Upper lobe of left lung (tissue), 5 donors: ENCODE measurements around the genes TRAPPC5 and OR7G1.

DNA sequence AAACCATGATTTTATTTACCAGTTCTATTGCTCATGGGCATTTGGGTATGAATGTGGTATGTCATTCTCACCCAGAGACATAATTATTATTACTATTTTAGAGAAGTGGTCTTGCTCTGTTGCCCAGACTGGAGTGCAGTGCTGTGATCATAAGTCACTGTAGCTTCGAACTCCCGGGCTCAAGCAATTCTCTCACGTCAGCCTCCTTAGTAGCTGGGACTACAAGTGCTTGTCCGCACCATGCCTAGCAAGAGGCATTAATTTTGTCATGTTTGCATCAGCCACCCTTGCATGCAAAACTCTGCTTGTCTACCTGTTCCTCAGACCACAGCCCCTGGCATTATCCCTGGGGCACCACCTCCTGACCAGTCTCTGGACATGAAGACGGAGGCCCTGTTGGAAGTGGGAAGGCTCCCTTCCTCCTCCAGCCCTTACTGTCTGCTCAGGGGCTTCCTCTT is 298 bp upstream of the RETN start:
- PRO-cap, 2 experiments = no peak in any of the 2 experiments
- RAMPAGE, long total RNA, 4 experiments = no peak in any of the 4 experiments

GRCh38 chr19:7680552-7681330 is at the start of gene TRAPPC5:
Gene TRAPPC5, plus strand, starts transcription at chr19:7680833.
- PRO-cap, 2 experiments = peak in 2 of 2 experiments; most common plus-strand start chr19:7680861 (in 2); most common minus-strand start chr19:7680708 (in 1)
- RAMPAGE, long total RNA, 4 experiments = start-site peak on the plus strand in 3 of 4 experiments, at chr19:7680833-7680889 at its widest, 18 to 42 reads per replicate

- PRO-cap, 2 experiments = no peak in any of the 2 experiments
- RAMPAGE, long total RNA, 4 experiments = no peak in any of the 4 experiments
These were observed 5.0 kb downstream of the TRAPPC5 start for GRCh38 chr19:7685544-7686030.

GRCh38 chr19:7729016-7729566 is 2.8 kb downstream of the CLEC4G start:
- PRO-cap, 2 experiments = no peak in any of the 2 experiments
- RAMPAGE, long total RNA, 4 experiments = no peak in any of the 4 experiments

GRCh38 chr19:7917400-7918315 is 2.5 kb upstream of the SNAPC2 start:
- PRO-cap, 2 experiments = no peak in any of the 2 experiments
- RAMPAGE, long total RNA, 4 experiments = no peak in any of the 4 experiments

- PRO-cap, 2 experiments = no peak in any of the 2 experiments
- RAMPAGE, long total RNA, 4 experiments = no peak in any of the 4 experiments
These were observed 2.0 kb downstream of the SNAPC2 start for GRCh38 chr19:7922015-7922563.

- PRO-cap, 2 experiments = no peak in any of the 2 experiments
- RAMPAGE, long total RNA, 4 experiments = start-site peak on the minus strand in 2 of 4 experiments, at chr19:7938042-7938187 at its widest, 13 reads per replicate
These were observed 5.5 kb downstream of the TIMM44 start for GRCh38 chr19:7937829-7938440.

GRCh38 chr19:8033169-8033745 is 19.3 kb upstream of the CCL25 start:
- PRO-cap, 2 experiments = no peak in any of the 2 experiments
- RAMPAGE, long total RNA, 4 experiments = no peak in any of the 4 experiments

DNA sequence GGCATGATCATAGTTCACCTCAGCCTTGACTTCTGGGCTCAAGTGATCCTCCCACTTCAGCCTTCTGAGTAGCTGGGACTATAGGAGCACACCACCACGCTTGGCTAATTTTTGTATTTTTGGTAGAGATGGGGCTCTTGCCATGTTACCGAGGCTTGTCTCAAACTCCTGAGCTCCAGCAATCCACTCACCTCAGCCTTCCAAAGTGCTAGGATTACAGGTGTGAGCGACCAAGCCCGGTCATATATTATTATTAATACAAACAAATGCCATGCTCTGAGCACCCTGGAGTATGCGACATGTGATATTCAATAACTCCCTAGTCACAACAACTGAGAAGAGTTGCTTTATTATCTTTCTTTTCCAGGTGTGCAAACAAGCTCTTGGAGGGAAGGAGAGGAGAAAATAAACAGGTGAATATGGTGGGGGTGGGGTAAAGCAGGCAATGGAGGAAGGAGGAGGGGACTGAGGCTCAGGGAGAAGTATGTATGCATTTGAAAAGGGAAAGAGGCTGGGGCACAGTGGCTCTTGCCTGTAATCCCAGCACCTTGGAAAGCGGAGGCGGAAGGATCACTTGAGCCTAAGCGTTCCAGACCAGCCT is 2.7 kb upstream of the CERS4 start:
- PRO-cap, 2 experiments = no peak in any of the 2 experiments
- RAMPAGE, long total RNA, 4 experiments = no peak in any of the 4 experiments

GRCh38 chr19:8237955-8238851 is 29.0 kb downstream of the CERS4 start:
- PRO-cap, 2 experiments = no peak in any of the 2 experiments
- RAMPAGE, long total RNA, 4 experiments = no peak in any of the 4 experiments

GRCh38 chr19:8355337-8355887 is 8.5 kb upstream of the ANGPTL4 start:
- PRO-cap, 2 experiments = no peak in any of the 2 experiments
- RAMPAGE, long total RNA, 4 experiments = no peak in any of the 4 experiments

- PRO-cap, 2 experiments = no peak in any of the 2 experiments
- RAMPAGE, long total RNA, 4 experiments = no peak in any of the 4 experiments
These were observed 1.9 kb downstream of the ANGPTL4 start for GRCh38 chr19:8365734-8366334.

DNA sequence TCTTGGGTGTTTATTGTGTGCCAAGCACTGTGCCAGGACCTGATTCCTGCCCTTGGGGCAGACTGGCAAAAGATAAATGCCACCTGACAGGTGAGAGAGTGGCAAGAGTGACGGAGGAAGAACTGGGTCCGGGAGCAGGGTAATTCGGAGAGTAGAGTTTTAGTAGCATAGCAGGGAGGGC is 6.1 kb downstream of the RAB11B start:
- PRO-cap, 2 experiments = no peak in any of the 2 experiments
- RAMPAGE, long total RNA, 4 experiments = no peak in any of the 4 experiments

- PRO-cap, 2 experiments = no peak in any of the 2 experiments
- RAMPAGE, long total RNA, 4 experiments = no peak in any of the 4 experiments
These were observed 1.3 kb downstream of the HNRNPM start for GRCh38 chr19:8445940-8446528.

DNA sequence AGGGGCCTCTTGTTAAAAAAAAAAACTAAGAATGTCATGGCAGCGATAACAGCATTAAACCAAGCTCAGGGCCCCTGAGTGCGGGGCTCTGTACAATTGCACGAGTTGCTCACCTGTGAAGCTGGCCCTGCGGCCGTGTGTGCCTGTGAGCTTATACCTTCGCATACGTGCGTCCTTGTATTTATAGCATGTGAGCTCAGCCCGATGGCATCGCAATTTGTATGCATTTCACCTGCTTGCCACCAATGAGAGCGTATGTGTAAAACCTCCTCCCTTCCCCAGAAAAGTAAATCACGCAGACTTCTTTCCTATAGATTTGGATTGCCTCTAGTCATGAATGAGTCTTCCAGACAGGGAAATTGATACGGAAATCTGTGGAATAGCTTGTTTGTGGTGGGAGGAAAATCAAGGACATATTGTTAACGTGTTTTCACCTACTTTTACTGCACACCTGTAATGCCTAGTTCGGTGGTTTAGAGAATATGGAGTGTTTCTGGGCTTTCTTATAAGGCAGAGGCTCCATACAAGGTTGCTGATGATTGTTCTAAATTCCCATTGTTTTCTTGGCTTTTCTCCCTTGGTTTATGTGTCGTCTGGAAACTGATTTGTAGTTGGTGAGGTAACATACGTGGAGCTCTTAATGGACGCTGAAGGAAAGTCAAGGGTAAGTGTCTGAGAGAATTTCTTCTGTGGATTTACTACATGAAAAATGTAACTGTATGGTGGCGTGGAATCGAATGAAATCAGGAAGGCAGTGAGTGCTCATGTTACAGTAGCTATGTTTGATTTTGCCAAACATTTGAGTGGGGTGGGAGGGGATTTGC is 17.4 kb downstream of the HNRNPM start:
- PRO-cap, 2 experiments = no peak in any of the 2 experiments
- RAMPAGE, long total RNA, 4 experiments = no peak in any of the 4 experiments

- PRO-cap, 2 experiments = no peak in any of the 2 experiments
- RAMPAGE, long total RNA, 4 experiments = no peak in any of the 4 experiments
These were observed 478 bp downstream of the PRAM1 start for GRCh38 chr19:8501939-8502385.

- PRO-cap, 2 experiments = no peak in any of the 2 experiments
- RAMPAGE, long total RNA, 4 experiments = no peak in any of the 4 experiments
These were observed 26.8 kb downstream of the MYO1F start for GRCh38 chr19:8550225-8551084.

- PRO-cap, 2 experiments = no peak in any of the 2 experiments
- RAMPAGE, long total RNA, 4 experiments = no peak in any of the 4 experiments
These were observed 912 bp downstream of the NFILZ start for GRCh38 chr19:8631271-8631819.

- PRO-cap, 2 experiments = no peak in any of the 2 experiments
- RAMPAGE, long total RNA, 4 experiments = no peak in any of the 4 experiments
These were observed 11.3 kb upstream of the OR1M1 start for GRCh38 chr19:9075308-9076166.

GRCh38 chr19:9115692-9116049 is at the start of gene OR7G1:
Gene OR7G1, minus strand, starts transcription at chr19:9115763.
- PRO-cap, 2 experiments = no peak in any of the 2 experiments
- RAMPAGE, long total RNA, 4 experiments = no peak in any of the 4 experiments